ENCODE results near the gene CMC2.

- PRO-cap = bidirectional peak, plus-strand start at chr16:81006531, minus-strand start at chr16:81006409; bidirectional peak, plus-strand start at chr16:81007255, minus-strand start at chr16:81006851
Measured at GRCh38 chr16:81005995-81007051, at the start of gene CMC2. CMC2 (minus strand) TSS chr16:81006885.

DNA sequence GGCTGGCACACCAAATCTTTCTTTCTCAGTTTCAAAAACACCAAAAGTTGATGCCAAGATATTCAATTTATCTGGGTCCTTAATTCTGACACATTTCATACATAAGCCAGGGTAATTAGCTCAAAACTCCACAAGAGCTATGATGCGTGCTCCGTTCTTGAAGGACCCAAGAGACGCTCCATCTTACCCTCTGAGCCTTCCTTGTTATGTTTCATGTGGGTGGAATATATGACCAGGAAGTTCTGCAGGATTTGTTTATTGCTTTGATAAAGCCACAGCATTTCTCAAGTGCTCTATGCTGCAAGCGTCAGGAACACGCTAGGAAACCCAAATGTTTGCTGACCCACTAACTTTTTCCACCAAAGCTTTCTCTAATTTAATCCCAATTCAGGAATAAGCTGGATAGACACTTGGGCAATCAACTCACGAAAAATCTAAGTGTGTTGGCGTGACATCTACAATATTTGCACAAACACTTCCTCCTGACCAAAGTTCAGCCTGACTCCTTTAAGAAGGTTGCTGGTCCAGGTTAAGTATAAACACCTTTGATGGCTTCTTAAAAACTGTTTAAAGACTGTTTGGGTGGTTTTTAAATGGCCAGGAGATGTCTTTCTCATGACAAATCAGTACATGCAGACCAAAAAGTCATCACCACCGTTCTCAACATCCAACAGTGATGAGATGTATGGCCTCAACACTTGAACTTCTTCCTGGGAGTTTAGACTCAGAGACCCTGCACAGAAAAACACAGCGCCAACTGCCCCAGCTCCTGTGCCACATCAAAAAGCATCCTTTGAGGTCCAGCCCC is 20.4 kb upstream of the GAN start:
- PRO-cap = no peak

DNA sequence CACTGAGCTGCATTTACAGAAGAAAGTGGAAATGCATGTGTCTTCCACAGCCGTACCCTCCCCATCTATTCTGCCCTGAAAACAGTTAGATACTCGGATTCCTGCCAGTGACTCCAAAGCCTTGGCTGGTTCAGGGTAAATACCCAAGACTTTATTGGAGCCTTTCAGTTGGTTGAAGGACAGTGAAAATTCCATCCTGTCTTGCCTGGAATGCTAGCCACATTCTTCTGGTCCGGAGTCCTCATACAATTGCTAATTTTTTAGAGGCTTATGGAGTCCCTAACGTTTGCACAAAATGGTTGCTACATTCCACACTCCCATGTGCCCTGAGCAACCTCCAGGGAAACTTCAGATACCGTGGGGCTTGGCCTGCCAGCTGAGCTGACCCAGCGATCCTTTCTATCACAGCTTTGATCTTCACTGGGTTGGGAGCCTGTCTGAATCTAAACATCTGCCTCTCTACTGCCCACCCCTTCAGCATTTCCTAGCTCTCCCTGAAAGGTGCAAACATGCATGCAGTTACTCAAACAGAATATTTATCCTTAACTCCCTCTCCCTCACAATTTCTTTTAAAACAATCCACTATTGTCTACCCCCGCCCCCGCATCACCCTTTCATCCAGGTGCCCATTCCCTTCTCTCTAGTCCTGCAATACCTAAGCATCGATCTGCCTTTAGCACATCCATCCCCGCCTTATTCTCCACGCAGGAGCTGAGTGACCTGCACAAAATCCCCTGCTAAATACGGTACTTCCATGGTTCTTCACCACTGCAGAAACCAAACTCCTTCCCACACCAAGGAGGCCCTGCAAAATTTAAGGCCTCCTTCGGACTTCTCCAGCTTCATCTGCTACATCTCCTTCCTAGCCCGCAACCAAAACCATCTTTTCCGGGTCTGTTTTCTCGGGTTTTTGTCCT is 914 bp upstream of the GAN start:
- PRO-cap = no peak

DNA sequence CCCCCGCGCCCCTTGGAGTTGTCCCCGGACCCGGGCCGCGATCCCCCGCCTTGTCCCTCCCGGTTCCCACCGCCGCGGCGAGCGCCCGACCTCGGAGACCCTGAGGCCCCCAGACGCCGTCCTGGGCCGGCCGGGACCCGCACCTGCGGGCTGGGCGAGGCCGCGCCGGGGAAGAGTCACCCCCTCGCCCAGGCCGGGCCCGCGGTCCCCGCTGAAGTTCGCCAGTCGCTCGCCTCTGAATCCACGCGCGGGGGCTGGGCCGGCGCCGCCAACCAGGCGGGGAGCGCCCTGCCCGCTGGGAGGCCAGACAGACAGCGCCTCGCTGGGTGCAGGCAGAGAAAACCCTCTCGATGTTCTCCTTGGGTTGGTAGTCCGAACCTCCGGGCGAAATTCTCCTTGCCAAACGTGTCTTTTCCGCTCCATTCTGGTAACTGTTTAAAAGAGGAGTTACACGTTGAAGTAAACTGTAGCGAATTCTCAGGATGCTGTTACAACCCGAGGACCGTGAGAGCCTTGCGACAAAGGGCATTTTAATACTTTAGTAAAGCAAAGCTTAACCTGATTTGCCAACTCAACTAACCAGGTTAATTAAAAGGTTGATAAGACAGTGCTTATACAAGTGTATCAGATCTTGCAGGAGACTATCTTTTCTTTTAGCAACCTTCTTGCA is 878 bp downstream of the GAN start:
- PRO-cap = unidirectional peak, minus-strand start at position 213 of the sequence

- PRO-cap = unidirectional peak, plus-strand start at chr16:81401245
Measured at GRCh38 chr16:81400967-81401401, 43.6 kb upstream of the CMIP start.

- PRO-cap = no peak
Measured at GRCh38 chr16:81442495-81443431, 1.8 kb upstream of the CMIP start.

DNA sequence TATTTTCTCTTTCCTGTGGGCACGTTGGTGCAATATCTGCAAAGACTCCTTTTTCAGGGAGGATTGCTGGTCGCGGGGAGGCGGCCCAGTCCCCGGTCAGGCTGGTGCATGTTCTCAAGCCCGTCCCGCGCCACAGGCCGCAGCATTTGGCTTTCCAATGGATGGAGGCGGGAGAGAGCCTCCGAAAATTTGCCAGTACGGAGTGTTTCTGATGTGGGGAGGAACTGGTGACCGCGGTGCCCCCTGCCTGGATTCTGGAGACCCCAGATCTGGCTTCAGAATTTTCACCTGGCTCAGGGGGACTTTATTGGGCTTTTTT is 2.3 kb downstream of the CMIP start:
- PRO-cap = no peak

GRCh38 chr16:81449818-81450403 is 5.3 kb downstream of the CMIP start:
- PRO-cap = no peak

- PRO-cap = no peak
Measured at GRCh38 chr16:81452398-81452922, 7.9 kb downstream of the CMIP start.

GRCh38 chr16:81482652-81483190 is 38.1 kb downstream of the CMIP start:
- PRO-cap = no peak

DNA sequence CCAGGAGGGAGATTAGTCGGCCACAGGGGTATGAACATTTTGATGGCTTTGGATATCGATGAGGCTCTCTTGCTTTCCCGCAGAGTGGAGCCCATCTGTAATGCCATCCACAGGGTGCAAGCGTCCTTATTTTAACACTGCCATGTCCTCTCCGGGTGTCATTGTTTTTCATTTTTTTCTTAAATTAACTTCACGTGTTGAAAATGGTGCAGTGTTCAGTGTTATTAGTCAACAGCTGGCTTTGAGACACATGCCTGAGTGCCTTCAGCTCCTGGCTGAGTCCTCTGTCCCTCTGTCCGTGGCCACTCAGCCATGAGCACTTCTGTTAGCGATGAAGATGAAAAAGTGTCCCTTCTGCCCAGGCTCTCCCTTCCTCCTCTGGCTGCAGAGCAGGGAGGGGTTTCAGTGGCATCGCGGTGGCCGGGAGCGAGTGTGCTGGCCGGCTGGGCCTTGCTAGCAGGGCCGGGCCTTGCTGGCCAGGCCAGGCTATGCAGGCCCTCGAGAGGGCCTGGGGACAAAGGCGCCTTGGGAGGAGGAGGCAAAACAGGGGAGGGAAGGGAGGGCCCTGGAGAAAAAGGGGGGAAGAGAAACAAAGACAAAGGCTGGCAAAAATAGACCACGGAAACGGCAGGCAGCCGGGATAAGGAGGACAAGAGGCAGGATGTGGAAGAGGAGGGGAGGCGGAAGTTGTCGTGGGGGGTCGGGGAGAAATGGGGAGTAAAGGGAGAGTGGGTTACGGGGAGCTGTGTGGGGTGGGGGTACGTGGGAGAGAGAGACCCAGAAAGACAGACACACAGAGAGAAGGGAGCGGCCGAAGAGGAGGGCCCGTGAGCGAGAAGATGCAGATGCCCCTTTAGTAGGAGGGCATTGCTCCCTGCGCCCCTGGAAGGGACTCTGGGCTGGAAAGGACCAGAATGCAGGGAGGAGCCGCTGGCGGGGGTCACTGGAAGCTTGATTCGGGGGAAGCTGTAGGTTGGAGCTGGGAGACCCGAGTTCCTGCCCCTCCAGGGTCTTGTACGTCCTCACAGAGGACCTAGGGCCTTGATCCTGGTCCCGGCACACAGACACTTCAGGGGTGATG is 47.9 kb downstream of the CMIP start:
- PRO-cap = no peak

DNA sequence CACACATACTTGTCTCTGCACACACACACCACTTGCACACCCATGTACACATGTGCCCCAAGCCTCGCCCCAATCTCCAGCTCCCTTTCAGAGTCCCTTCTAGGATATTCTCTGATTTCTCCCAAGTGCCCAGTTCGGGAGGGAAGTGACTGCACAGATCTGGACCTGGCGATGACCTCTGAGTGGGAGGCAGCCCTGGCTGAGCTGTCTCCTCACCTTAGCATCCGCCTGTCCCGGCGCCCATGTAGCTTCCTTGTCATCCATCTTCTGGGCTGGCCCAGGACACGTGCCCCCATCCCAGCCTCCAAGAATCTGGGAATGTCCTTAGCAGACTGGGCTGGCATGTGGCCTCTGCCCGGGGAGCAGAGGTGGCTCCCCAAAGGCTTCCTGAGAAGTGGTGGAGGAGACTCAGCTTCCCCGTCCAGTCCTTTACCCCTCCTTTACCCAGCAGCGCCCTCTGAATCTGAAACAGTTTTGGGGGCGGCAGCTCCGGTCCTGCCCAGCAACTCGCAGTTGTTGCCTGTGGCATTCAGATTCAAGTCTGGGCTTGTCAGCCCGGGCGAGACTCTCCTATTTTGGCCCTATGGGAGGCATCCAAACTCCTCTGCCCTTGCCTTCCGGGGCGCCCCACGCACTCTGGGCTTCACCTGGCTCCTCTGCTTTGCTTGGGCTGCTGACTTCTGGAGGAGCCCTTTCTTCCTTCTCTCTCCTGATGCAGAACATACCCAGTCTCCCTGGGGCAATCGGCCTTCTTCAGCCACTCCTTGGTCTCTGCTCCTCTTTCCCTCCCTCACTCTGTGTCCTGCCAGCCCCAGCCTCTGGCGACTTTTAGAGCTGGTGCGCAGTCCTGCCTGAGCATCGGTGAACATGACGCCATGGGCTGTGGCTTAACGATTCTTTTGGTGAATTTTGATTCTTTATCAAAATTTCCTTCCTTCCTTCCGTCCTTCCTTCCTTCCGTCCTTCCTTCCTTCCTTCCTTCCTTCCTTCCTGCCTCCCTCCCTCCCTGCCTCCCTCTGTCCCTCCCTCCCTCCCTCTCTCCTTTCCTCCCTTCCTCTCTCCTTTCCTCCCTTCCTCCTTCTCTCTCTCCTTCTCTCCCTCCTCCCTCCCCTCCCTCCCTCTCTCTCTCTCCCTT is 55.1 kb downstream of the CMIP start:
- PRO-cap = no peak

GRCh38 chr16:81524057-81524818 is 79.6 kb downstream of the CMIP start:
- PRO-cap = no peak

DNA sequence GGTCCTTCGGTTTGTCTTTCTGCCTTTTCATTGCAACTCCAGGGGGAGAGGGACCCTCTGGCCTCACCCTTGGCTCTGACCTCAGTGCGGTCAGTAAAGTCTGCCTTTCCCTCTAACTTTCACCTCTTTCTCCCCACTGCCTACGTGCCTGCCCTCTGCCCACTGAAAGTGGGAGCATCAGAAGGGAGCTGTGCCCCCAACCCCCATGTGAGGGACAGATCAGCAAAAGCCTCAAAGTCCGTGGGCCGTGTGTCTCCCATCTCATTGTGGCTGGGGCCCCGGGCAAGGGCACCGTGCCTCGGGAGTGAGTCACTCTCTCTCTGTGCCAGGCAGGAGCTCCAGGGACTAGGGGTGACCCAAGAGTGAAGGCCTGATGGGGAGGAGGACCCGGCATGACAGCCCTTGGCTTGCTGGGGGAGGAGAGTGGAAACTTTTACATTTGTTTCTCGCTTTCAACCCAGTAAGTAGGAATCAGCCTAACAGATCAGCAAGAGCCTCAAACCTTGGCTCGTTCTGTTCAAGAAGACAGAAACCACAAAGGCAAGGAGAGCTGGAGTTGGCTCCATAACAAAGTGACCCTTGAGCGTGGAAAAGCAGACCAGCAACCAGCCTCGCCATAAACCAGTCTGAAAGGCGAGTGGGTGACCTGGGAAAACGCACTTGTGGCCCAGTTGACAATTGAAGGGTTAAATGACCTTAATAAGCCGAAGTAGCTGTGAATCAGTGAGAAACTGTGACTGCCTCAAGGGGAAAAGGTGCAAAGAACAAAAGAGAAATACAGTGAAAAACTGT is 123.8 kb downstream of the CMIP start:
- PRO-cap = no peak

DNA sequence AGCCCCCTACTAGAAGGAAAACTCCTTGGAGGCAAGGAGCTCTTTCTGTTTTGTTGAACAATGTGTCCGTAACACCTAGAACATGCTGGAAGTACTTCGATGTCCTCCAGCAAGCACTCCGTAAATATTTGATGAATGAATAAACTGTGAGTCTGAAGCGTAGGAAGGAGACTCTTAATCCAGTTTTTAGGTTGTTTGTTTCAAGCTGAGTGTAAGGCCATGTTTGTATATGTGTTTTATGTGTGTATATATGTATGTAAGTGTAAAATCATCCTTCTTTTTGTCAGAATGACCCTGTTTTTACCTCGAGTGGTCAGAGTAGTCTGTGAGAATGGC is 139.6 kb downstream of the CMIP start:
- PRO-cap = no peak

- PRO-cap = no peak
Measured at GRCh38 chr16:81592271-81592688, 147.7 kb downstream of the CMIP start.

DNA sequence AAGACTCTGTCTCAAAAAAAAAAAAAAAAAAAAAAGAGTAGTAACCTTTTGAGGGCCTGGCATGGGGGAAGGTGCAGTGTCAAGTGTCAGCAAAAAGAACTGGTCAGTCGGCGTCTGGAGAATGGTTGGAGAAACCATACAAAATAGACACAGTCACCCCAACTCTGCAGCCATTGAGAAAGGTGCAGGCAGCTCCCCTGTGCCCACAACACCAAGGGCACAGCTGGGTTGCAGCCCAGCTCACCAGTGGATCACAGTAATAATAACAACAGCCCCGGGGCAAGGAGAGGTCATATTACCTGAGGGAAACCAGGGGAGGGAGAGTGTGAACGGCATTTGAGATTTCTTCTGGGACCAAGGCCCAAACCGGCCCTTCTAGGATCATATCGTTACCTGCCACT is 154.3 kb downstream of the CMIP start:
- PRO-cap = no peak

DNA sequence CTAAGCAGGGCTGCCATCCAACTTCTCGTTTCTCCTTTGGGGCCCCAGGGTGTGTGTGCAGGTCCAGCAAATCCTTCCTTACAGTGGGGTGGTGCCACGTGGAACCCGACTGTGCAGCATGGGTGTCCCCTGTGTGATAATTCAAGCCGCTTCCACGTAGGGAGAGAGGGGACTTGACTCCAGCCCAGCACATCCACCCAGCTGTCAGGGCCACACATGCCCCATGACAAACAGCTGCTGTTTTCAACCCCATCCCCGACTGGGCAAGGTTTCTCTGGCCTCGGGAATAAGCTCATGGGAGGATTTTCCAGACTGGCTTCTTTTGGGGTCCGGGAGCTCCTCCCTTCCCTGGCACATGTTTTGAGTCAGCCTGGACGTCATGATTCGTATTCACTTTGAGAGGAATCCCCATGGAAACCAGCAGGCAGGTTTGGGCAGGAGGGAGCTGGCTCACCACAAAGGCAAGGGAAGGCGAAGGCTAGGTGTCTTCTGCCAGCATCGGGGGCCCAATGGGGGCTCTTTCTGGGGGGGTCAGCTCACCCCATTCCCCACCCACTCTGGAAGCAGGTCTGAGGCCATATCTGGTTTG is 156.4 kb downstream of the CMIP start:
- PRO-cap = bidirectional peak, plus-strand start at position 458 of the sequence, minus-strand start at position 258 of the sequence

GRCh38 chr16:81608870-81609261 is 164.3 kb downstream of the CMIP start:
- PRO-cap = no peak

DNA sequence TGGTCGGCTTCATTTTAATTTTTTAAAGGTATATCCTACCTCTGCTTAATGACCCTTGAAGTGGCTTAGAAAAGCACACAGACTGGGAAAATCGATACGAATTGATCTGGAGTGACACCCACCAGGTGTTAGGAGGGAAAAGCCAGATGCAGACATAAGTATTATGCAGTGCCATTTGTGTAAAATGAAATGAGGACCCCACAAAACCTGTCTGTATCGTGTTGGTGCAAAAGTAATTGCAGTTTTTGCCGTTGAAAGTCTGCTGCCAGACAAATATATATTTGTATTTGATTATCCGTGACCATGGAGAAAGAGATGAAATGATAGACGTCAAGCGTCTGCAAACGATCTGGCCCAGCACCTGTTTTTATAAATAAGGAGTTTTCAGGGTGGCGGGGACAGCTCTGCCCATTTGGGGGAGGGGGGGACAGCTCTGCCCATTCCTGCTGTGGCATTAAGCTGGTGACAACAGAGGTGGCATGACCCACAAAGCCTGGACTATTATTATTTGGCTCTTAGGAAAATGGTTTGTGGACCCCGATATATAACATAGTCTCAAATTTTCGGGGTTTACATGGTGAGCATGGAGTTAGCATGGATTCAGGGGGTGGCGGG is 143.6 kb upstream of the PLCG2 start:
- PRO-cap = no peak